ENCODE data around the gene RBM19.

DNA sequence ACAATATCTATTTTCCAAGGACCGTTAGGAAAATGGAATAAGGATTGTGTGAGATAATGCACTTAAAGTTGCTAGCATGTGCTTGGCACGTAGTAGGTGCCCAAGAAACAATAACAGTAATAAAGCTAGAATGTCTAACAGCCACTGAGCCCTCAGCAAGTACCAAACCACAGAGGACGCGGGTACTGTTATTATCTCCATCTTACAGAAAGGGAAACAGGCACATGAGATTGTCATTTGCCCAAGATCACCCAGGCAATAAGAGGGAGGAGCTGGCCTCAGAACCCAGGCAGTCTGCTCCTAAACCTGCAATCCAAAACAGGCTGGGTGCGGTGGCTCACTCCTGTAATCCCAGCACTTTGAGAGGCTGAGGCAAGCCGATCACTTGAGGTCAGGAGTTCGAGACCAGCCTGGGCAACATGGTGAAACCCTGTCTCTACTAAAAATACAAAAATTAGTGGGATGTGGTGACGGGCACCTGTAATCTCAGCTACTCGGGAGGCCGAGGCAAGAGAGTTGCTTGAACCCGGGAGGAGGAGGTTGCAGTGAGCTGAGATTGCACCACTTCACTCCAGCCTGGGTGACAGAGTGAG, 5.1 kb upstream of the SDS start:
- PRO-cap, result no peak

DNA sequence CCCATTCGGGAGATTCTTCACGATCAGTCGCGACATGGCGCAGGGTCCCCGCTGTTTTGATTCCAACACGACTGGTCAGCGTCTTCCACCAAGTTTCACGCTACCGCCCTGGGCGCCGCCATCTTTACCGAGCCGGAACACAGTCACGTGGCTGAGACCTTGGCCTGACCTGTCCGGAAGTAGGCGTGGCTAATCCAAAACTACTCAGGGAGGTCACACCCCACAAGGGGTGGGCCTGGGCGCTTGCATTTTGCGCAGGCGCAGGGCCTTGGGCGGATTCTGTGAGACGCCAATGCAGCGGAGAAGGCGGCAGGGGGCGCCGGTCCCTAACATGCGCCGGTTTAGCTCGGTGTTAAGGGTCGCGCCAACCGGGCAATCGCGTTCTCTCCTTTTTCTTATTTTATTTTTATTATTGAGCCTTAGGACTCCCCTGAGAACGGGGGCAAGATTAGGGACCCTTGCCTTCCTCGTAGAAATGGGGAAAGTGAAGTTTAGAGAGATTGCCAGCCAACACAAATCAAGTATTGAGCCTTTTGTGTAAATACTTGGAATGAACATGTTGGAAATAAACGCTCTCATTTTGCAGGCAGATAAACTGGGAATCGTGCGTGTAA, at the start of gene RBM19:
Gene RBM19 (minus strand): TSS at position 134 of the 614 bp plus-strand sequence.
- PRO-cap, result bidirectional peak, plus-strand start at position 329 of the sequence, minus-strand start at position 126 of the sequence

DNA sequence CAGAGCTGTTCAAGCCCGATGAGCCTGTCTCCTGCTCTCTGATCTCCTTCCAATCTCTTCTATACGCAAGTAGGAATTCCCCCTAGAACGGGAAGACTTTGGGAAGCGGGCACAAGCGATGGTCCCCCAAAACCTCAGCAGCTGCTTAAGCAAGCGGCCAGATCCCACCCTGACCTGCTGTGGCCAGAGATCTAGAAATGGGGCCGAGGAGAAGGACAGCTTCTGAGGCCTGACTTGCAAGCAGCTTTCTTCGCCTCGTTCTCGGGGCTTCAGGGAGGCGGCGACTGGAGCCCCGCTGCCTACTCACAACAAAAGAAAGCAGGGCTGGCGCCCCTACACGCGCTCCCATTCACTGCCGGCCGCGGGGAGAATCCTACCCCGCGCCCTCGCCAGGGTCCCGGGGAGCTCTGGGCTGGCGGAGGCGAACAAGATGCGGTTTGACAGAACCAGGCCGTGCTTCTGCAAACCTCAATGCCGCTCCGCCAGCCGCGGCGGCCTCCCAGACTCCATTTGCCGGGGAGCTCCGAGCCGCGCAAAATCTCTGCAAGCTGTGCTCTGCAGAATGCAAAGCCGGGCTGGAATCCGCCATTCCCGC, 880 bp downstream of the TBX5 start:
- PRO-cap, result no peak

DNA sequence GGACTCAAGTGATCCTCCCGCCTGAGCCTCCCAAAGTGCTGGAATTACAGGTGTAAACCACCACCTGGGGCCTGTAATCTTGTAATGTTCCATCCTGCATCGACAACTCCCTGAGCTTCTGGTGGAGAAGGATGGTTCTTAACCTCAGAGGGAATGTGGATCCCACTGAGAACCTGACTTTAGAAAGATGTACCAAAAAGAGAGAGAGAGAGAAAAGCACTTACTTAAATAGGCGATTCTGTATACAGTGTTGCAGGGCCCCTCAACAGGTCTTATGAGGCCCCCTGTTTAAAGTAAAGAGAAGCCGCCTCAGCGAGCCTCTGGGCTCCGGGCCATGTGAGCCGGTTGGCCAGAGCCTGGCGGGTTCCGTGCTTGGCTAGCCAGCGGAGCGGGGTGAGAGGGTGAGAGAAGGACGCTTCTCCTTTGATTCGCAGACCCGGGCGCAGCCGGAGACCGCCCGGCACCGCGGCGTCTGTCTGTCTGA, 41.1 kb upstream of the TBX5 start:
- PRO-cap, result no peak

DNA sequence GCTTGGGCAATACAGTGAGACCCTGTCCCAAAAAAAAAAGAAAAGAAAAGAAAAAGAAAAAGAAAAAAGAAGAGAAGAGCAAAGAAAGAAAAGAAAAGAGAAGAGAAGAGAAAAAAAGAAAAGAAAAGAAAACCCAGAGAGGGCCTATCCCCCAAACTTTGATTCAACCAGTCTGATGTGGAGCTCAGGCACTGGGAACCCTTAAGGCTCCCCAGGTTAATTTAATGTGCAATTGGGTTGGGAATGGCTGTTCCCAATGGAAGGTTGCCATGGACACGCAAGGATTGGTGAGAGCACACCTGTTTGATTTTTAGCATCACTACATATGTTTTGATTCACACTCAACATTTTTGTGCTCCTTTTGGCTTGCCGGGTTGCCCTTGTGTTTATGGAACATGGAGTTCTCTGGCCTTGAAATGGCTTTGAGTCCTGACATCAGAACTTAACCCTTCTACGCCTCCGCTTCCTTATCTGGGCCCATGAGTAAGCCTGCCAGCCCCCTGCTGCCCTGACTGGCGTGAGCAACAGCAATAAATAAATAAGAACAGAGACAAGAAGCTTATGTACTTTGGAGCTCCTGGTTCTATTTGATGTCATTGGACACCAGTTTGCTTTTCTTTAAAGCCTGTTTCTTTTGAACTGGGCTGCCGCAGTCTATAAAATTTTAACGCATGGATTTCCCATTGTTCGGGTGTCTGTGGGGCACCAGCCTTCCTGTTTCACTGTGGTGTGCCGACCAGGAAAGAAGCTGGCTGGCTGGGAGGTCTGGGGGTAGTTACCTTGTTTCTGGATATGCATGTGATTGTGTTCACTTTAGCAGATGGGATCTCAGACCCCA, 28.0 kb downstream of the TBX3 start:
- PRO-cap, result no peak

GRCh38 chr12:114683286-114683648, 708 bp downstream of the TBX3 start:
- PRO-cap, result no peak

GRCh38 chr12:114903212-114903411, 219.1 kb upstream of the TBX3 start:
- PRO-cap, result no peak

DNA sequence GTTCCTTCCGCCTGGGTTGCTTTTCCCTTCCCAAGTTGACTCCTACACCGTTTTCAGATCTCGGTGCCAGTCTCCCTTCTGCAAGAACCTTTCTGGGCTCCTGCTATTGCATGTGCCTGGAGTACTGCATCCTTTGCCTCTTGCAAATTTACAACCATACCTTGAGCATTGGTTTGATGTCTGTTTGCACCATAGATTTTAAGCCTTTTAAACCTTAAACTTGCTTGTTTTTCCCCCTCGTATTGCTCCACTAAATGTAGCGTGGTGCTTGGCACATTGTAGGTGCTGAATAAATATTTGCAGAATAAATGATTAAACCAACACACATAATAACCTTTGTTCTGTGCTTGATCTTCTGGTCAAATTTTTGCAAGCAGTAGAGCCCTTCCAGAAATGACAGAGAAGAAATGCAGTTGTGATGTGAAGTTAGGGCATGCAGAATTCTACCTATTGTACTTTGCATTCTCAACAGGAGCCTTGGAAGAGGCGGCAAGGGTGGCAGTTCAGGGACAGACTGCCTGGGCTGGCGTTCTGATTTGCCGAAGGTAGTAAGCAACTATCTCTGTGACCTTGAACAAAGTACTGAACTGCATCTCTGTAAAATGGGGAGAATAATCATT, 394.3 kb upstream of the TBX3 start:
- PRO-cap, result no peak

DNA sequence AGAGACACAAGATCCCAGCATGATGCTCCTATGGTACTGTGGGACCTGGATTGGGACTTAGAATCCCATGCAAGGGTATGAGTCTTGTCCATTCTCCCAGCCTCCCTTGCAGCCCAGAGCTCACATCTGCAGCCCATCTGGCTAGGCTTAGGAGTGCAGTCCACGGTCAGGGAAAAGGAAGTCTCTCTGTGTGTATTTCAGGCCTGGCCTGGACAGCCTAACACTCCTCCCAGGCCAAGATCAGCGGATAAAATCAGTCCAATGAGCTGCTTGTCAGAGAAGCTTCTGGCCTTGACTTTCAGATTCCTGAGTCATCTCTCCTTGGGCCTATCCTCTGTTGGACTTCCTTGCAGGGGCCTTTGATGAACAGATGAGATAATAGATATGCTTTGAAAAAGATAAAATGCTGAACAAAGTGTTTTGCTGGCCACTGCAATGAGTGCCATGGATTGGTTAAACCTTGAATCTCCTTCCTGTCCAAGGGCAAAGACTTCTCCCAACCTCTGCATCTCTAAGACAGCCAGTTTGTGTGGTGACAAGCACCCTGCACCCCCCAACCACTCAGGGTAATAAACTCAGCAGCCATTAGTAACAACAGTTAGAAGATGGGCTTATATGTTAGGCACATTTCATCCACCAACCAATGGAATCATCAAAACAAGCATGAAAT, 412.8 kb upstream of the TBX3 start:
- PRO-cap, result no peak

DNA sequence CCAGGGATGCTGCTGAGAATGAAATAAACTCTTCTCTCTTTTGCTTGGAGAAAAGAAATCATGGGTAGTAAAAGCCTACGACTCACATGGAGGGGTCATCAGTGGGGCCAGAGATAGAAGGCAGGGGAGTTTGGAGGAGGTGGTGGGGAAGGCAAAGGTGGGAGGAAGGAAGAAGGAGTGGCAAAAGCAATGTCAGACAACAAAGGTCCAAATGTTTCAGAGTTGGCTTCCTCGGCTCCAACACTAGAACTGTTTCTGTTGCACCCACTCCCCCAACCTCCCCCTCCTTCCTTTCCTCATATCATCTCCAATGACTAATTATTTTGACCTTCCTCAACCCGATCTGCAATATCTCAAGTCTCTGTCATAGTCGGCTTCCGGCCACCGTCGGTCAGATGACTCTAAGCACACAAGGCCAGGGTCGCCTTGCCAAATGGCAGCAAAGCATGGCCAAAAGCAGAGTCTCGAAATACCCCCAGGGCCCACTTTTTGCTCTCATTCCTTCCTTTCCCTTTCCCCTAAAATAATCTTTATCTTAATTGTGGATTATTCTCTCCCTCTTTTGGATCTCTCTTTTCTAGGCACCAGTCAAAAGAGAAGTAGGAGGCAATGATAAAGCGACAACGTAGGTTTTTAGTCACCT, 637.0 kb upstream of the TBX3 start:
- PRO-cap, result no peak

DNA sequence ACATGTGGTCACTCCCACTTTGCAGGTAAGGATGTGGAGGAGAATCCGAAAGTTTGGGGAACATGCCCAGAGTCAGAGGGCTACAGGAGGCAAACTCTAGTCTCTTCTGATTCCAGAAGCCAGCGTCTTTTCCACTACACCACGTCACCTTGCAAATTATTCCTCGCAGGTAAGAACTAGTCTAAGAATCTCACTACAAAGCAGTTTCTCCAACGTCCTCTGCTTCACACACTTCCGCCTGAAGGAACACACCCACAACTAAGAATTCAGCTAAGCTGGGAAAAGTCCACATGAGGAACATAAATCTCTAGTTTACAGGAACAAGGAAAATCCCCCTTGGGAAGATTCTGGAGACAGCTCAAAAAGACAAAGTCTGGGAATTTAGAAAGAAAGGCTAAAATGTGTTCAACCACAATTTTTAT, 780.1 kb upstream of the TBX3 start:
- PRO-cap, result no peak

DNA sequence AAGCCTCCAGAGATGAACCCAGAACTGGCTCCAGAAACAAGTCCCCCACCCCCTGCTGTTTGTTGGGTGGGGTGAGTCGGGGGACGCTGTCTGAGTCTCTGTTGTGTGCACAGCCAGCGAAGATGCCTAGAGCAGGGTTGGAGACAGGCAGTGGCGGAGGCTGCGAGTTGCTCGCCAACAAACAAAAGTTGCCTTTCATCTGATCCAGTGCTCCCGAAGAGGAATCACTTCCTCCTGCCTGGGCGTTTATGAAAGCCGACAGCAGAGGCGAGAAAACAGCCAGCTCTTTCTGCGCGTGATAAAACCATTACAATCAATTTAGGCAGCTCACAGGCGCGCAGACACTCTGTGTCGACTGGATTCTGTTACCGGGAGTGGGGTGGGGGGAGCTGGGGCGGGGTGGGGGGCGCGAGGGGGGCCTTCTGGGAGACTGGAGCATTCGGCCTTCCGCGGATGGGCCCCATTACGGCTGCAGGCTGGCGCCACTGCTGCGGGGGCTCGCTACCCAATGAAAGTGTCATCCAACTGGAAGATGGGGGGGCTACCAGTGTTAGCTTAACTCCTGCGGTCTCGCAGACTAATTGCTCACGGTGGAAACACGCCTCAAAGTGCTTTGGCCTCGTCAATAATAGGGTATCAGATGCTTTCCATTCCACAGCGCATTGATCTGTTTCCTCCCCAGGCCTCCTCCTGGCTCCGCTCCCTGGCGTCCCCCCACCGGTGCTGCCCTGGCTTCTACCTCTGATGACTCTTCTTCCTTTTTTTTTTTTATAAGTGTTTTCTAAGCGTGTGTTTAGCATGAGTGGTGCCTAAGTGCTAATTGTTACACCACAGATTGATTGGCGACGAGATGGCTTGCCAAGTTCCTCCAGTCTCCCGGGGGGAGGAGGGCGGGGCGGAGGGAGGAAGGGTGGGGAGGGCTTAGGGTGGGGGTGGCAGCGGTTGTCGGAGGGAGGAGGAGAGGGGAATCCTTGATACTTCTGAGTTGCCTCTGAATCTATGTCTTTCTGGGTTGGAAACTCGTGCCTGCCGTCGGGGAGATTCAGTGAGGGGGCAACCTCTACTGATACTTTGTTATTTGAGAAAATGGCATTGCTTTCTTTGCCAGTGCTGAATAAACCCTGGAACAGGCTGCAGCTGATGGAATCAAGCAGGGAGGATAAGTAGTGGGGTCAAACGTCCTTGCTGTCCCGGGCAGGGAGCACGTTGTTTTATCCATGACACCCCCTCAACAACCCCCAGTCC, 678.2 kb downstream of the MED13L start:
- PRO-cap, result bidirectional peak, plus-strand start at position 227 of the sequence, minus-strand start at position 115 of the sequence; bidirectional peak, plus-strand start at position 438 of the sequence, minus-strand start at position 376 of the sequence

- PRO-cap, result no peak
Measured at GRCh38 chr12:115870303-115870938, 407.1 kb downstream of the MED13L start.

DNA sequence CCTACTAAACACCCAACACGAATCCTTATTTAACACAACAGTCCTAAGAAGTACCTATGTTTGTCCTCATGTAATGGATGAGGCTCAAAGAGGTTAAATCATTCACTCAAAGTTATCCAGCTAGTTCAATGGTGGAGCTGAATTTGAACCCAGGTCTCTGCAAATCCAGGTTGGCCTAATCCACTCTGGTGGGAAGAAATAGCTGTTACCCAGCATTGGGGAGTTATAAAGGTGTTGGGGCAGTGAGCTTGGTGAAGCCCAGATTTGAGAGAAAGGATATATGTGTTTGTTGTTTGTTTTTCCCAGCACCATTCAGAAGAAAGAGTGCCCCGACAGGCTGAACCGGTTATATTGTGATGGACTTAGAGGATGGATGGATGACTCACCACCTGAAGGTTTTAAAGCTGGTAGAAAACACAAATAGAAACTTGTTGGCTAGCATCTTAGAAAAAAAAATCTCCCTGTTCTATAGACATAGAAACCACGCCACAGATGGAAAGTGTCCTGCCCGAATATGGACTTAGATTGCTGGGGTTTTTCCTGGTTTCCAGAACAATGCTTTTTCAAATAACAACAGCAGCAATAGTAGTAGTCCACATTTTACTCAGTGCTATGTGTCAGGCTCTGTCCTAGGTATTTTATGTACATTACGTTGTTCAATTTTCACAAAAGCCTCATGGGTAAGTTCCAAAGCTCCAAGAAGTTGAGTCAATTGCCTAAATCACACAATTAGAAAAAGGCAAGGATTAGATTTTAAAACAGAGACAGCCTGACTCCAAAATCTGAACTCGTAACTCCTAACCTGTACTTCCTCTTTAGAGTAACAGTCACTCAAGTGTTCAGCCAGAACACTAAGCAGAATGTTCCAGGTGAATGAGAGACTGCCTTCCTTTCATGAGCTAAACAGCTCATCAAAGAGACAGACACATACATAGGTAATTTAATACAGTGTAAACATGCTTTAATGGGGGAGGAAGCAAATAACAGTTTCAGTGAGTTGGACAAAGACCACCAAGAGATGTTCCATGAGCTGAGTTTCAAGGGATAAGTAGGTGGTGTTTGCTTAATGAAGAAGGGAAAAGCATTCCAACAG, 404.4 kb downstream of the MED13L start:
- PRO-cap, result no peak

DNA sequence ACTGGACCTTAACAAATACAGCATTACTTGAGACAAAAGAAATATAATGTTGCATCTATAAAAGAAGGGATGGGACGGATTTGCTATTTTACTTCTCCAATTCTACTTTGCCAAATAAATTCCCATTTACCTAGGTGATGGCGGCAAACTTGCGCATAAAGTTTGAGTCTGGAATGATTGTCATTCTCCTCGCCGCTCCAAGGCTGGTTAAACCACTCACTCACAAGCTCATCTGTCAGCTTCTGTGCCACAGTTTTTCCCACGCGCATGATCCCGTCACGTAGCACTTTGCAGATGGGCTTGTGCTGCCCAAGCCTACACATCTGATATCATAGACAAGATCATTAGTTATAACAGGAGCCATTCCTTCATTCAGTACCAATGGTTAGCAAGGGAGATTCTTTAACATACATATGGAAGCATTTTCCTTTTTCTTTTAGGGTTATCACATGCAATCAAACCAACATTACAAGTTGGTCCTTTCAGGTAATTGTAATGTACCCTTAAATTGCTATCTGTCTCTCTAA, 293.4 kb downstream of the MED13L start:
- PRO-cap, result no peak

DNA sequence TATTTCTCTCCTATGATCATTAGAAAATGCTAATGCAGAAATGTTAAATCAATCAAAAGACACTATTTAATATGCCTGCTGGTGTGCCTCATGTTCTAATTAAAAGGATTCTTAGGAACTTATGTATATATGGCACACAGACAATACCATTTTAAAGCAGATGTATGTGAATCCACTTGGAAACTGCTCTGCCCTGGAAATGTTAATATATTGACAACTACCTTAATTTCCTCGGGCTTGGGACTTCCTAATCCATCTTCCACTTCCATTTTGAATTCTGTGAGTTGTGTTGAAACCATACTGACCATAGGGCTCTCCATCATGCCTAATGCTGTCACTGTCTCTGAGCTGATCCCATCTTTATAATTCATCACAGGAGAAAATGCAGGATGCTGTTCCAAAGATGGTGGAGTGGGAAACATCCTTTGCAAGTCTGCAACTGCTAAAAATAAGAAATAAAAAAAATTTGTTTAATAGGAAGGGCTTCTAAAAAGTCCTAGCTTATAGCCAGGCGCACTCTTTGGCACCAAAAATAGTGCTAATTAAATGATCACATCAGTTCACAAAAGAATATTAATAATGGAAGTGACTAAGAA, 280.6 kb downstream of the MED13L start:
- PRO-cap, result no peak

DNA sequence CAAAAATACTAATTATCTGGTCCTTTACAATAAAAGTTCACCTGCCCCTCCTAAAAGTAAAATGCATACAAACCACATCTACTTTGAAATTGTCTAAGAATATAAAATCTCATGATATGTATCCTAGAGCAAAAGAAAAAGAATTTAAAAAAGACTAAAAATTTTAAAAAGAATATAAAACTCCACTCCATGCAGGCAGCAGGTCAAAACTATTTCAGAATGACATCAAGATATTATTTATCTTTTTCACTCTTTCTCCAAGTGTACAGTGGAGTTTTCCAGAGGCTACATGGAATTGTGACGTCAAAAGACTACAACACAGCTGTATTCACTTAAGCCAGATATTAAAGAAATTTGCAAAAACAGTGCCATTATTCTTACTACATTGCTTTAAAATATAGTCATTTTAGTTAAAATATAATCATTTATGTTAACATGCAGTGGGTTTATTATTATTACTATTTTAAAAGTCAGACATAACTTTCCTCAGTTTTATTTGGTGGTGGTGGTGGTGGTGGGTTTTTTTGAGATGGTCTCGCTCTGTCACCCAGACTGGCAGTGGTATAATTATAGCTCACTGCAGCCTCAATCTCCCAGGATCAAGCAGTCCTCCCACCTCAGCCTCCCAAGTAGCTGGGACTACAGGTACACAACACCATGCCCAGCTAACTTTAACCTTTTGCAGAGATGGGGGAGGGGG, 198.6 kb downstream of the MED13L start:
- PRO-cap, result no peak

- PRO-cap, result no peak
Measured at GRCh38 chr12:116127831-116128317, 149.6 kb downstream of the MED13L start.

DNA sequence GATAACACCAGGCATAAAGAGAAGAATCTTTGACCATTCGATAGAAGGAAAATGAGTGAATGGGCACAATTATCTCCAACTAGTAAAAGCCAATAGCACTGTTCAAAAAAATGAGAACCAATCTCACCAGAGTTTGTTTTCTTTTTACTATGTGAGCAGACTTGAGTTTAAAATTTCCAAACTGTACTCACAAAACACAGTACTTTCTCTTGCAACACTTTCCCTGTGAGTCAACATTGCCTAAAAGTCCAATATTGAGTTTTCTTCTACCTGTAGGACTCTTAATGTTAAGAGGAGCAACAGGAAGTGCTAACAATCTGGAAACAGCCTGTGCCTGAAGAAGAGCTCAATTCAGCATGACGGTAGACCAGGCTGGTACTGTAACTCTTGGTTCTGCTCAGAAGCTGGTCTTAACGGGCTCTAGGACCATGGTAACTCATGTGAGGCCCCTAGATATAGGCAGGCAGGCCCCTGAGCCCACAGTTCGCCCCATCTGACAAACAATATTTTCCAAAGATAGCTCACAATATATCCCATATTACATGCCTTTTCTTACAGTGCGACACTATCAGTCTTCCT, 144.3 kb downstream of the MED13L start:
- PRO-cap, result no peak

- PRO-cap, result no peak
Measured at GRCh38 chr12:116170617-116171490, 106.6 kb downstream of the MED13L start.